Metastatic Liver Carcinoma in the Adrenal Gland (tissue), 2 donors: ENCODE measurements around the gene CEP20.

- PRO-cap, 2 experiments = peak in 2 of 2 experiments; most common plus-strand start chr16:14399786 (in 1); most common minus-strand start chr16:14399557 (in 2)
These were observed 230.8 kb downstream of the PARN start for GRCh38 chr16:14399113-14399893.

DNA sequence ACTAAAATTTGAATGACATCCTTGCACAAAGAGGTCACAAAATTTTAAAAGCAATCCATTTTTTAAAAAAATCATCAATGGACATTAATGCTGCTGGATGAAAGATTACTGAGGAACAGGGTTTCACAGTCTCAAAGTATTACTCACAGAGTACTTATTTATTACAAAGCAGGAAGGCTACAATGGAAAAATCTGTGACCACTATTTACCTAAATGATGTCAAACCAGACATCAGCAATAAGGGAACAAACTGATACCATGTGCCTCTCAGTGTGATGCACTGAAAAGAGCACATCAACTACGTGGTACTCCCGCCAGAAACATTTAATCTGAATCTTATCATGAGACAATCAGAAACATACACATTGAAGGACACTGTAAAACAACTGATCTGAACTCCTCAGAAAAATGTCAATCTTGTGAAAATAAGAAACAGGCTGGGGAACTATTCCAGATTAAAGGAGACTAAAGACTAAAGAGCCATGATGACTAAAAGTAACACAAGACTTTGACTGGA, 124.2 kb downstream of the PARN start:
- PRO-cap, 2 experiments = no peak in any of the 2 experiments

GRCh38 chr16:14510942-14511699, 118.9 kb downstream of the PARN start:
- PRO-cap, 2 experiments = no peak in any of the 2 experiments

- PRO-cap, 2 experiments = no peak in any of the 2 experiments
These were observed 65.8 kb downstream of the PARN start for GRCh38 chr16:14564247-14564729.

GRCh38 chr16:14657906-14658576, 25.3 kb downstream of the BFAR start:
- PRO-cap, 2 experiments = no peak in any of the 2 experiments

- PRO-cap, 2 experiments = no peak in any of the 2 experiments
These were observed 26.2 kb downstream of the NTAN1 start for GRCh38 chr16:15029479-15030349.

DNA sequence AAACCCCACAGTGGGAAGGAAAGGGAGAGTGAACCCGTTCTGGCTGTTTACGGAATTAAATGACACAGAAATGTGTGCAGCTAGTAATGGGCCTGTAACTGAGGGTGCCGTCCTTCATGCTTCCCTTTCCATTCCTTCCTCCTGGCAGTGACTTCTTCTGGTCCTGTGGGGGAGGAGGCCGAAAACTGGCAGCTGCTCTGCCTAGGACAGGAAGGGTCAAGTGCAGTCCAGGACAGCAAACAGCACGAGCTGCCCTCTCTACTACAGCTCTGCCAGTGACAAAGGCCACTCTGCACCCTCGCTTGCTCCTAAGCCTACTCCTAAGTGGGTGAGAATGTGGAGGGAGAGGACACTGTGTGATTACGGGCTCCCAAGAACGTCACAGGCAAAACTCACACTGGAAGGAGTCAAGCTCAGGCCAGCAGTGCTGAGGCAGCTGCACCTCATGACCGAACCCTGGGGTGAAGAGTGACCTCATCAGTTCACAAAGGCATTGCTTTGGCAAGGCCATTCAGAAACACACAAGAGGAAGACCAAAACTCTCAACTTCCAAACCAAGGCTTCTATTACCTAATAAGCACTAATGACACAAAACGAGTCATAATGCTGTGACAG, 35.3 kb downstream of the MARF1 start:
- PRO-cap, 2 experiments = peak in 1 of 2 experiments; most common plus-strand start position 514 of the sequence (in 1); most common minus-strand start position 396 of the sequence (in 1)

GRCh38 chr16:15611659-15612165, 31.2 kb downstream of the MARF1 start:
- PRO-cap, 2 experiments = no peak in any of the 2 experiments

GRCh38 chr16:15650729-15651447, 843 bp downstream of the NDE1 start:
- PRO-cap, 2 experiments = peak in 2 of 2 experiments; most common minus-strand start chr16:15650937 (in 2)

DNA sequence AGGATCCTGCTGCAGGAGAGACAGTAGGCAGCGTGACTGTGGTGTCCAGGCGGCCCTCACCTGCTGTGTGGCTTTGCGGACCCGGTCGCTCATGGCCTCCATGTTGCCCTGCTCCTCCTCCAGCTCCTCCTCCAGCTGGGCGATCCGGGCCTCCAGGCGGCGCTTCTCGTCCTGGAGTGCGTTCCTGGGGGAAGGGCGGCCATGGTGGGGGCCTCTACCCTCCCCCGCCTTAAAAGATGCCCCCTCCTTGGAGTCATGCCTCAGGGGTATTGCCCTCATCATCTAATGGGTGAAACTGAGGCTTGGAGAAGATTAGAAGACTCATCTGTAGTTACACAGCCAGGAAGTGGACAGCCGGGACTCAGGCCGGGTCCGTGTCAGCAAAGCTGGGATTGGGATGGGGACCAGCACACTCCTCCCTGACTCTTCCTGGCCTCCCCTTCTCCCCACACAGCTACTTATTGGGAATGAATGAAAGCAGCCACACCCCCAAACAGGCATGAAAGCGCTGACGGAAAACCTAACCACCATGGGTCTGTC, 68.3 kb downstream of the NDE1 start:
- PRO-cap, 2 experiments = no peak in any of the 2 experiments

DNA sequence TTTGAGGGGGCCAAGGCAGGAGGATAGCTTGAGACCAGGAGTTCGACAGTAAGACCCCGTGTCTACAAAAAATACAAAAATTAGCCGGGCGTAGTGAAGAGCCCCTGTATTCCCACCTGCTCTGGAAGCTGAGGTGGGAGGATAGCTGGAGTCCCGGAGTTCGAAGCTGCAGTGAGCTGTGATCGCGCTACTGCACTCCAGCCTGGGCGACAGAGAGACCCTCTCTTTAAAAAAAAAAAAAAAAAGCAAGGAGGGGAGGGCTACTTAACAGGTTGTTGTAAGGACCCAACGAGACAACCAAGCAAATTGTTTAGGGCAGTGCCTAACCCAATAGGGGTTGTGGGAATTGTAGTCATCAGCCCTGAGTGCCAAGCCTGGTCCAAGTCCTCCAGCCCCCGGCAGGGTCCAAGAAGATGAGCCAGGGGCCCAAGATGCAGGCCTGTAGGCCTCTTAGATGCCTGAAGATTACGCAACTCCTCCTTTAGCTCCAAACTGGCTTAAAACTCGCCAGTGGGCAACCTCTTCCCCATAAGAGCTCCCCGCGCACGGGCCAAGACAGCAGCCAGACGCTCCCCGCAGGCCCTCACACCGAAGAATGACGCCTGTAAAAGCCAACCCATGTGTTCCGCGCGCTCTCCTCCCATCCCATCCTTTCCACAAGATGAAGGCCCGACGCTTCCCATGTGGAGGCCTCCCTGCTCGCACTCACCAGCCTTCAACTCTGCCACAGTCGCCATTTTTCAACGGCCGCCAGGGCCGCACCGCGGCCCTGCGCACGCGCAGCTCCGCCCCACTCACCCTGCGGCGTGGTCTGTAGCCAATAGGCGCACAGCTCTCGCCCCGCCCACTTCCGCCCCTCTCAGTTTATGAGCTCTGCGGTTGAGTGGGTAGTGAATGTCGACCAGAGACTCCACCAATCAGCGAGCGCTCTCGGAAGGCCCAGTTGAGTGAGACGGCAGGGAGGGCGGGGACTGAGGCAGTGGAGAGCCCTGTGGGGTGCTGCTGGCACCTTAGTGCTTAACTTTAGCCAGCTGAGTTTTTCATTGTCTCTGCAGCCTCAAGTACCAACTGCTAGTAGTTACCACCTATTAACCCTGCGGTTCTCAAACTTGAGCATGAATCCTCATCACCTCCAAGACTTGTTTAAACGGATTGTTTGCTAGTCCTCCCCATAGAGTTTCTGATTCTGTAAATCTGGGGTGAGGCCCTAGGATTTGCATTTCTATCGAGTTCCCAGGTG, at the start of gene CEP20:
Gene CEP20, minus strand, starts transcription at position 755 of the 1,240 bp plus-strand sequence.
- PRO-cap, 2 experiments = peak in 2 of 2 experiments; most common plus-strand start position 979 of the sequence (in 2); most common minus-strand start position 715 of the sequence (in 1)

DNA sequence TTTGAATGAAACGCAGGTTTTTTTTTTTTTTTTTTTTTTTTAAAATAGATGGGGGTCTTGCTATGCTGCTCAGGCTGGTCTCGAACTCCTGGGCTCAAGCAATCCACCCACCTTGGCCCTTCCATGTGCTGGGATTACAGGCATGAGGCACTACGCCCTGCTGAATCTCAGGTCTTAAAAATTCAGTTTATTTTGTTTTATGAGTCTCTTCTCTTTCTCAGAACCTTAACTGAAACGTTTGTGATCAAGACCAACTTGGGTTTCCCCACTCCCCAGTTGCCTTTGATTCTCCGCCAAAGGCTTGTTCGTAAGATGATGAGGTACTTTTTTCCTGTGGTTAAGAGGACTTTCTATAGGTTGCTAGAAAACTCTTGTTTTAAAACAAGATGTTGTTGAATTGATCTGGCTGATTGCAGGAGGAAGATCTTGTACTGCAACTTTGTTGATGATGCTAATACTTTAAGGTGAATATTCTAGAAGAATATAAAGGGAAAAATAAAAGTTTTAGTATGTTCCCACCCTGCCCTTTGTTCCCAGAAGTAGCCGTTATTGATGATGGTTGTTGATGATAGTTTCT, 11.7 kb downstream of the ABCC1 start:
- PRO-cap, 2 experiments = peak in 2 of 2 experiments; most common plus-strand start position 409 of the sequence (in 2); most common minus-strand start position 278 of the sequence (in 1)

DNA sequence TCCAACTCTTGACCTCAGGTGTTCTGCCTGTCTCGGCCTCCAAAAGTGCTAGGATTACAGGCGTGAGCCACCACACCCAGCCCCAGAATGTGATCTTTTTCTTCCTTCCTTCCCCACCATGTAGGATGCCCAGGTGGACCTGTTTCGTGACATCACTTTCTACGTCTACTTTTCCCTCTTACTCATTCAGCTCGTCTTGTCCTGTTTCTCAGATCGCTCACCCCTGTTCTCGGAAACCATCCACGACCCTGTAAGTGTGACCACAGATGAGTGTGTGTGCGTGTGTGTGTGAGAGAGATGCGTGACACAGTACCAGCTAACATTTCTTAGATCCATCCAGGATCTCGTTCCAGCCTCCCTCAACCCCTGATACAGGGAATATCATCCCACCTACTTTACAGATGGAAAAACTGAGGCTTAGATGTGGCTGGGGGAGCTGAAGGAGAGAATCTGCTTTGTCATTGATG, 67.0 kb downstream of the ABCC1 start:
- PRO-cap, 2 experiments = no peak in any of the 2 experiments

DNA sequence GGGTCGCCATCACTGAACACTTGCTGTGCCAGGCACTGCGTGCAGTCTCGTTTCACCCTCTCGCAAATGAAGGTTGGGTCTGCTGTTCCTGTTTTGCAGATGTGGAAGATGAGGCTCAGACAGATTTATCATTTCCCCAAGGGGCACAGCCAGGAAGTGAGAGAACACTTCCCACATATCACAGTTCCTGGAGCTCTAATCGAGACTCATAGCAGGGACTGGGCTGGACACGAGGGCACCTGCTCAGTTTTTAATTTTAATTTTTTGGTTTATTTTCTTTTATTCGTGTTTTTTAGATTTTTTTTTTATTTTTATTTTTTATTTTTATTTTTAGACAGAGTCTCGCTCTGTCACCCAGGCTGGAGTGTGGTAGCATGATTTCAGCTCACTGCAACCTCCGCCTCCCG, 122.6 kb downstream of the ABCC6 start:
- PRO-cap, 2 experiments = no peak in any of the 2 experiments

DNA sequence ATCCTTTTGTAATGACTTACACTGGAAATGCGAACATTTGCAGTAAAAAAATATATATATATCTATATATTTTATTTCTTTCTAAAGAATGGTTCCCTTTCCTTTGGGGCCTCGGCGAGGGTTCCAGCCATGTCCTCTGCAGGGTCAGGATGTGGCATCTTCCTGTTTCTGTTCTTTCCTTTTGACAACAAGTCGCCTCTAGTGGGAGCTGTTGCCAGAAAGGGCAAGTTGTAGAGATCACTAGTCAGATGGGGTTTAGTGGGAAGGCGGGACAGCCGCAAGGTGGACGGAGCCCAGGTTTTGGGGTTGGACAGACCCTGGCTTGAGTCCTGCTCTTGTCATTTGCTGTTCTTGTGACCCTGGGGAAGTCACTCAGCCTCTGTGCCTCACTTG, 80.3 kb downstream of the ABCC6 start:
- PRO-cap, 2 experiments = peak in 2 of 2 experiments; most common plus-strand start position 247 of the sequence (in 2)

DNA sequence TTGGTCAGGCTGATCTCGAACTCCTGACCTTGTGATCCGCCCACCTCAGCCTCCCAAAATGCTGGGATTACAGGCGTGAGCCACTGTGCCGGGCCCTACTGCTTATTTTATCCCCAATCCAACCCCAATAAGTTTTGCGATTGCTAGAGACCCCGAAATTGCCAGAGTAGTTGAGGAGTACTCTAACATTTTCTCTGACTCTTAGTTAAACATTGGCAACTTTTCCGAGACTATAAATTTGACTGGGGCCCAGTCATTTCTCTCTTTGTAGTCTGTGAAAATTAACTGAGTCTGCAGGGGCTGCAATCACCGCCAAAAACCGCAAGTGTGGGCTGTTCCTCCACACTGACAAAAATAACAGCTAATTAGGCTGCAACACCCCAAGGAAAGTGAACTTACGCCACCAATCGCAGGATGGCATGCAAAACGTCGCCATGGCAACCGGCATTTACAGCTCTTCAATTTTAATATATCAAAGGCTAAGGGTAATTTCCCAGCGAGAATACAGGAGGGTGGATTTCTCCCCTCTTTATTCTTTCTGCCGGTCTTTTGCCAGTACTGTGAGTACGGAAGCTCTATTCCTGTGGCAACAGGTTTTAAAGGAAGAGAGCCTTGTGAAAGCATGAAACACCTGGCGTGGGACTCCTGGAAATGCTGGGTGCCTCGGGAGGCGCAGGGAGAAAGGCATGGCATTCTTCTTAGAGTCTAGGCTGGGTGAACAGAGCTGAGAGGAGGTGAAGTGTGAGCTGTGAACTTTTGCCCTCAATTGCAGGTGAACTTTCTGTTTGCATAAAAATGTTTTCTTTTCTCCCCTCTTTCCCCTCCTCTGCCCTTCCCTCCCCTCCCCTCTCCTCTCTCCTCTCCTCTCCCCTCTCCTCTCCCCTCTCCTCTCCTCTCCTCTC, 399.9 kb downstream of the XYLT1 start:
- PRO-cap, 2 experiments = no peak in any of the 2 experiments

- PRO-cap, 2 experiments = no peak in any of the 2 experiments
These were observed 181.4 kb downstream of the XYLT1 start for GRCh38 chr16:17289412-17289694.

GRCh38 chr16:17411995-17412362, 58.8 kb downstream of the XYLT1 start:
- PRO-cap, 2 experiments = no peak in any of the 2 experiments

DNA sequence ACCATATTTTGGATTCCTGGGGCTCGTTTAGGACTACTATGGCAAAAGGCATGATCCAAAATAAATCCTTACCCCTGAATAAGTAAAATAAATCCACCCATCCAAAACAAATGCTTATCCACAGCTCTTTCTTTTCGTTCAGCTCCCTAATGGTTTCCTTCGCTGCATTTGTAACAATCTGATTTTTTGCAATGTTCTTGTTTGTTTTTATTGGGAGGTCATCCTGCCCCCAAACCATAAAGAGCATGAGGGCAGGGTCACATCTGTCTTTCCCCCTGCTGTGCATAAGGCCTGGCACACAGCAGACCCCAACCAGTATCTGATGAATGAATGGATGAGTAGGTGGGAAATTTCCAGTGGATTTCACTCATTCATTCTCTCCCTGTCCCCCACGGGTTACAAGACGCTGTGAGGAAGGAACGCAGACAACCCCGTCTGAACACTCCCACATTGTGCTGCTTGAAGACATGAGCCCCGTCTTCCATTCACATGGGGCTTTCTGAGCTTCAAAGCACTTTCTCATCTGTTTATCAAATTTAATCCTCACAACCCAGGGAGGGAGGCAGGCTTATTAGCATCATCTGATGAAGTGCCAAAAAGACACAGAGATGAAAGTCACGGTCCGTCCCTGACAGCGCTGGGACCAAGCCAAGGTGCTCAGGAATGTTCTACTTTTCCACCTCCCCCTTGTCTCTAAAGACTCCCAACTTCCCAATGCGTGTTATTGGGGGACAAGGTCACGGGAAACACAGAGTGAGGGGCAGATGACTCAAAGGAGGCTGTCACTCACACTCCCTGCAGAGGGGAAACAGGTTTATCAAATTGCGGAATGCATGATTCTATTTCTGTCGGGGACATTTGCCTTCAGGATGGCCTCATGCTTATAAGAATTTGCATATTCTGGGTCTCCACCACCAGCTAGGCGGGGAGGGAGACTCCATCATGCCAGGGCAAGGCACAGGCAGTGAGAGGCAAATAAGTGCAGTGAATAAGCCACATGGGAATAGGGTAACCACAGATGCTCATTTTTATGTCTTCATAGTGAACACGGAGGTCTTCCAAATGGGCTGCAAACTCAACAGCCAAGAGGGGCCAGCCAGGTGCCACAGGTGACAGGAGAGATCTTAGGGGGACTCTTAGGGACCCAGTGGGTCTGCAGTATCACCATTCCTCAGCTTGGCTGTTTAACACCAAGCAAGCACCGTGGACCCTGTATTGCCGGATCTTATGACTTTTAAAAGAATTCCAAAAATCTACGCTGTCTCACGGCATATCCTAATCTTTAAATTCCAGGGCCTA, 10.8 kb downstream of the XYLT1 start:
- PRO-cap, 2 experiments = no peak in any of the 2 experiments

- PRO-cap, 2 experiments = no peak in any of the 2 experiments
These were observed 274.3 kb upstream of the XYLT1 start for GRCh38 chr16:17744921-17745647.